Fibroblast of villous mesenchyme (primary cell): ENCODE results near the genes UCHL1 and GRXCR1.

DNA sequence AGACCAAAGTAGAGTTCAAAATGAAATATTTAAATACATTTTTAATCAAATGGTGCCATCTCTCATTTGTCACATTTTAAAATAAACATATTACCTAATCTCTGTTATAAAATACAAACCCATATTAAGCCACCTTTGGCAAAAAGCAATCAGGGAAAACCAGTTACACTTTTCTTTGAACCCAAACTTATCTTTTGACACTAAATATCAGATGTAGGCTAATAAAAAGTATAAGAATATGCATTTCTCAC, 139.4 kb downstream of the CHRNA9 start:
- CAGE, long polyA plus RNA: no peak

DNA sequence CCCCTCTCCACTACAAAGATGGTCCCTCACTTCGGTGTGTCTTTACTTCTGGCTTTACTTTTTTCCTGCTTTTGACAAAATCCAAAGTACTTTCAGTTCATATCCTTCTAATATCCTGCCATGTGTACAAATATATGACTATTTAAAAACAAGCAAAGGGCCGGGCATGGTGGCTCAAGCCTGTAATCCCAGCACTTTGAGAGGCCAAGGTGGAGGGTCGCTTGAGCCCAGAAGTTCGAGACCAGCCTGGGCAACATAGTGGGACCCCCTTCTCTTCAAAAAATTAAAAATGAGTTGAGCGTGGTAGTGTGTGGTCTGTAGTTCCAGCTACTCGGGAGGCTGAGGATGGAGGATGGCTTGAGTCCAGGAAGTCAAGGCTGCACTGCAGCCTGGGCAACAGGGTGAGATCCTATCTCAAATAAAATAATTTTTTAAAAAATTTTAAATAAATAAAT, 132.5 kb downstream of the RBM47 start:
- CAGE, long polyA plus RNA: no peak

DNA sequence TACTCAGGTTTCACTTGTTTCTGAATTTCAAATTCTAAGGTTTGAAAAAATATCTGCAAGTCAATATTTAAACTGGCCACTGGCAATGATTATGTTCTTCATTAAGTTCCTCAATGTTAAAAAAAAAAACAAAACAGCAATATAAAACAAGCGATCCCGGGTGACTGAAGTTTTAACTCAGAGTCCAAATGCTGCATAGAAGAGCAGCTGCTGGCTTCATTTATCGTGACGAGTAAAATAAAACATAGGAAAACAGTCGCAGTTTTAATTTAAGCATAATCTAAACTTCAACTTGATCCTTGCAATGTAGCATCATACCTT, 128.8 kb downstream of the RBM47 start:
- CAGE, long polyA plus RNA: no peak

DNA sequence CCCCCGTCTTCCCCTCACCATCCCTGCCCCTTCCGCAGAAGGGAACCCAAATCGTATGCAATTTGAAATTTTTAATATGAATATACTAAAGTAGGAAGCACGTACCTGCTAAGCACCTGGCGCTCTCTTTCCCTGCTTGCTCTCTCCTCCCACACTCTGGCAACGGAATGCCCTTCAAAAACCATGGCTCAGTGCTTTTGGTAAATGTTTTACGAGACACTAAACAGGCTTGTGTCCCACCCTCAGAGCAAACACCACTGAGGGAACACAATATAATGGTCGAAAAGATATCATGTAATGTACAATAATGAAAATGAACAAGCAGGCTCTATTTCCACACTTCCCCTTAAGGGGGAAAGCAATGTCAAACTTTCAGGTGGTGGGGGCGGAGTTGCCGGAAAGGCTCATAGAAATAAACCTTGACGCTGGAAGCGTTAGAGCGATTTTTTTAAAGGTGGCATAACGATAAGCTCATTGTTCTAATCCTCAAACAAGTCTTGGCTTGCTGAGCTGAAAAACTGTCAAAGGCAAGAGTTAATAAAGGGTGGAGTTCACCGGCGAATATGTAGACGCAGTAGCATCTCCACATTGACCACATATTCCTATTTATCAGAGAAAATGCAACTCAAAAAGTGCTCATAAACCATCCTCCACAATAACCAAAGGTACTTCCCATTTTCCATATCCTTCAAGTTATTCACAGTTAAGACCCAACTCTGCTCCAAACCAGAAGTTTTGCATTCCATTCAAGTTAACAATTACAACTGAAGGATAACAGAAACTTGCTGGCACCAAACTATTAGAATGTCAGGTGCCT, 115.0 kb downstream of the RBM47 start:
- CAGE, long polyA plus RNA: no peak

- CAGE, long polyA plus RNA: no peak
These were observed 4.4 kb downstream of the RBM47 start for GRCh38 chr4:40625185-40625704.

GRCh38 chr4:40821866-40822108, 72.0 kb downstream of the NSUN7 start:
- CAGE, long polyA plus RNA: no peak

- CAGE, long polyA plus RNA: no peak
These were observed 217.2 kb downstream of the APBB2 start for GRCh38 chr4:40996969-40997614.

- CAGE, long polyA plus RNA: no peak
These were observed 185.6 kb downstream of the APBB2 start for GRCh38 chr4:41028433-41029532.

DNA sequence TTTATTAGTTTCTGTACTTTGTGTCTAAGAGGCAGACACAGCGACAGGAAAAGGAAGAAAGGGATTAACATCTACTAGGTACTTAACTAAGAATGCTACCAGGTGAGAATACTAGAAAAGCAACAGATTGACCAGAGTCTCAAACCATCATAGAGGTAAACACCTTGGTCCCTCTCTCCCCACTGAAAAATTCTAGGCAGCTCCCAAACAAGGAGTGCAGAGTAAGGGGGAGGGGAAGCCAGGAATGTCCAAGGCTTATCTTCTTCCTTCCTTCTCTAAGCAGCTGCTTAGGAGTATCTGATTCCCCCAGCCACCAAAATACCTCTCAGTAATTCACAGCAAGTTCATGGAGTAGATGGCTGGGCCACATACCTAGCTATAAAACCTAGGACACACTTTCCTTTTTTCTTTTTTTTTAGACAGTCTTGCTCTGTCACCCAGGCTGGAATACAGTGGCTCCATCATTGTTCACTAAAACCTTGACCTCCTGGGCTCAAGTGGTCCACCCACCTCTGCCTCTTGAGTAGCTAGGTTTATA, 80.7 kb downstream of the APBB2 start:
- CAGE, long polyA plus RNA: no peak

- CAGE, long polyA plus RNA: start-site peak on the plus strand at chr4:41256927-41256957, 4,114 and 1,814 reads in 2 replicates
These were observed at the start of gene UCHL1 for GRCh38 chr4:41256559-41257083. Gene UCHL1, plus strand, starts transcription at chr4:41256928.

DNA sequence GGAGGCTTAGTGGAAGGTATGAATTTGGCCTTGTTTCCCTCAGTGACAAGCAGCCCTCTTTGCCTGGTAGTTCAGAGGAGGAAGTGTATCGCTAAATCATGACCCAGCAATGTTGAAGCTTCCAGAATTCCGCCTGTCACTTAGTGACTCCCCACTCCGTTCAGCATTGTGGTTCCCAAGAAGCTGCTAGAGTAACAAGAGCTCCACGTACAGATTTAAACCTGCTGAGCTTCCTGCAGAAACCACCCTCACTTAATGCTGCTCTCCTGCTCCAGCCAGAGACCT, 105.1 kb downstream of the UCHL1 start:
- CAGE, long polyA plus RNA: no peak

- CAGE, long polyA plus RNA: no peak
These were observed 111.4 kb upstream of the LIMCH1 start for GRCh38 chr4:41426473-41426990.

DNA sequence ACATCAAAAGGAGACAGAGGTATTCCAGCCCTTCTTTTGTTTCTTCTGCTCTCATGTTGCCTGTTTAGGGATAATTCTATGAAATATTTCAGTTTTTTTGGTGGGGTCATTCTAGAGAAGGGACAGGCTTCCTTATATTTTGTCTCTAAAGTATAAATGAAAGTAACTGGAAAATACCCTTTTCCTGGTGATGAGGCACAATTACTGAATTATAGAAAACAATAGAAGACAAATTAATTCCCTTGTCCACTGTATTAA, 36.5 kb upstream of the LIMCH1 start:
- CAGE, long polyA plus RNA: no peak

- CAGE, long polyA plus RNA: no peak
These were observed 52.9 kb downstream of the SLC30A9 start for GRCh38 chr4:42043085-42043779.

GRCh38 chr4:42671272-42671927, 14.5 kb upstream of the ATP8A1 start:
- CAGE, long polyA plus RNA: no peak

DNA sequence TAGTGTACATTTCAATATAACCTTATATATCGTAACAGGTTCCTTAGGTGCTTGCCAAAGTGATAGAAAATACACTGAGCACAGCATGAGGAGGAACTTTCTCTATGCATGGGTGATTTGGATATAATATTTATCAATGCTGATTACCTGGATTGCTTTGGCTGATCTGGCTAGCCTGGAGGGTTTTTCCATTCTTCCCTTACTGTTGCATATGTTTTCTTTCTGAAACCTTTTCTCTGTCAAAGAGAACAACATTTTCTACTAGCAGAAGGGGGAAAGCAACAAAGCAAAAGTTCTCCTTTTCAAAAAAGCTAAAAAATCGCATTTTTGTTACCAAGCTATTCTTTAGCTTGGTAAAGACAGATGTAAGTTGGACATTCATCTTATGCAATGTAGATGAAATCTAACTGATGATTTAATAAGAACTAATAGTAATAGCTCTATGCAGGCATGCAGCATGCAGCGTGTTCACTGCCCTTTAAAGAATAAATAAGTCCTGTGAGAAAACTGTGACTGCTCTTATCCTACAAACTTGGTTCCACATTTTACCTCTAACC, at the start of gene GRXCR1:
Gene GRXCR1, plus strand, starts transcription at position 424 of the 557 bp plus-strand sequence.
- CAGE, long polyA plus RNA: no peak

- CAGE, long polyA plus RNA: no peak
These were observed 91.7 kb upstream of the GNPDA2 start for GRCh38 chr4:44818136-44818362.

DNA sequence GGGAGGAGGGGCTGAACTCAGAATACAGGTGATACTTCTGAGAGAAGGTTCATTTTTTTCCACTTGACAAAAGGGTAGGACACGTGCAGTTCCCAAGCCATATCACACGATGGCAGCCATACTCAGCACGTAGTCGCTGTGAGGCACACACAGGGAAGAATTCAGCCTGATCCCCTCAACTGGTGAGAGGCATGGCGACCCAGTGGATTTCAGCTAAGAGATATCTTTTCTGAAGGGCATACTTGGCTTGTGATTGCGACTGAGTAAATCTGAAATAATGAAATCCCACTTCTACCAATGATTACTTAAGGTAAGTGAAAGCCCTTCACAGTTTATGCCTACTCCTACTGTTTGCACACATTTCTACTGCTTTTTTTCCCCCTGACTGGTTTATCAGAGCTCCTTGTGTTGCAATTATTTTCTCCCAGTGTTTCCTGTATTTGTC, 133.1 kb downstream of the CORIN start:
- CAGE, long polyA plus RNA: no peak

DNA sequence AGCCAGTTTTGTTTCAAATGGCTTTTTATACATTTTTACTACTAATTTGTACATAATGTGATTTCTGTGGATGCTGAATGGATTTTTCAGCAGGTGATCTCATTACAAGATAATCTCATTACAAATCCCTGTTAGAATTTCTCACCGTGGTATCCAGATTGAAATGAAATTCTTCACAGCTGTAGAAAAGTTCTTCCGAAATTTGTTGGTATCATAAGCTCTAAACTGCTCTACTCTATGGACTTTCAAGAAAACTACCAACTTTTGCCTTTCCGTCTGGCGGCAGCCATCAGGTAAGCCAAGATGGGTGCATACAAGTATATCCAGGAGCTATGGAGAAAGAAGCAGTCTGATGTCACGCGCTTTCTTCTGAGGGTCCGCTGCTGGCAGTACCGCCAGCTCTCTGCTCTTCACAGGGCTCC, 131.8 kb downstream of the CORIN start:
- CAGE, long polyA plus RNA: no peak

- CAGE, long polyA plus RNA: no peak
These were observed 13.1 kb downstream of the CORIN start for GRCh38 chr4:47824631-47825401.